Pericardium fibroblast (primary cell): Measurements from ENCODE around the genes PLA2G2F, ECE1 and NBPF3.

DNA sequence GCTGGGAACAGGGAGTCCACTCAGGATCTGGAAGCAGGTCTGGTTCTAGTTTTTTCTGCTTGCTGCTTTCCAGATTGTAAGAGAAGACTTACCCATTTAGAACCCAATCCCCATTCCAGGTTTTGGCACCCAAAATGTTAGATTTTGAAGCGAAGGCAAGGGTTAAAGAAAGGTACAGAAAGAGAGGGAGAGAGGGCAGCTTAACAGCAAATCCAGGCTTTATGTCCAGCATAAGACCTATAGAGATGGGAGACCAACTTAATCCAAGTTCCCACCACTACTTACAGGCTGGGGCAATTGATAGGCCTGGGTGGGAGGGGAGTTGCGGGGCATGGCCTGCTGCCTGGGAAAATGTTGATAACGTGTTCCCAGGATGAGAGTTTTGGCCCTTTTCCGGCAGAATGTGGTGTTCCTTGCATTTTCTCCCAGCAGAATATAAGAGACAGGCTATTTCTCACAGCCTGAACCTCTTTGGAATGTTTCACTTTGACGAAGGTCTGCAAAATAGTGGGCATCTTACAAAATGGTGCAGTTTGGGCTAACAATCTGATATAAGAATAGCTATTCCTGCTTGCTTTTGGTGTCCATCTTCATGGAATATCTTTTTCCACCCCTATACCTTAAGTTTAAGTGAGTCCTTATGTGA lies 34.9 kb upstream of the PLA2G5 start:
- RAMPAGE, long total RNA: no peak

- RAMPAGE, long total RNA: no peak
Measured at GRCh38 chr1:20139055-20139448, at the start of gene PLA2G2F. Gene PLA2G2F (plus strand): TSS chr1:20139323.

DNA sequence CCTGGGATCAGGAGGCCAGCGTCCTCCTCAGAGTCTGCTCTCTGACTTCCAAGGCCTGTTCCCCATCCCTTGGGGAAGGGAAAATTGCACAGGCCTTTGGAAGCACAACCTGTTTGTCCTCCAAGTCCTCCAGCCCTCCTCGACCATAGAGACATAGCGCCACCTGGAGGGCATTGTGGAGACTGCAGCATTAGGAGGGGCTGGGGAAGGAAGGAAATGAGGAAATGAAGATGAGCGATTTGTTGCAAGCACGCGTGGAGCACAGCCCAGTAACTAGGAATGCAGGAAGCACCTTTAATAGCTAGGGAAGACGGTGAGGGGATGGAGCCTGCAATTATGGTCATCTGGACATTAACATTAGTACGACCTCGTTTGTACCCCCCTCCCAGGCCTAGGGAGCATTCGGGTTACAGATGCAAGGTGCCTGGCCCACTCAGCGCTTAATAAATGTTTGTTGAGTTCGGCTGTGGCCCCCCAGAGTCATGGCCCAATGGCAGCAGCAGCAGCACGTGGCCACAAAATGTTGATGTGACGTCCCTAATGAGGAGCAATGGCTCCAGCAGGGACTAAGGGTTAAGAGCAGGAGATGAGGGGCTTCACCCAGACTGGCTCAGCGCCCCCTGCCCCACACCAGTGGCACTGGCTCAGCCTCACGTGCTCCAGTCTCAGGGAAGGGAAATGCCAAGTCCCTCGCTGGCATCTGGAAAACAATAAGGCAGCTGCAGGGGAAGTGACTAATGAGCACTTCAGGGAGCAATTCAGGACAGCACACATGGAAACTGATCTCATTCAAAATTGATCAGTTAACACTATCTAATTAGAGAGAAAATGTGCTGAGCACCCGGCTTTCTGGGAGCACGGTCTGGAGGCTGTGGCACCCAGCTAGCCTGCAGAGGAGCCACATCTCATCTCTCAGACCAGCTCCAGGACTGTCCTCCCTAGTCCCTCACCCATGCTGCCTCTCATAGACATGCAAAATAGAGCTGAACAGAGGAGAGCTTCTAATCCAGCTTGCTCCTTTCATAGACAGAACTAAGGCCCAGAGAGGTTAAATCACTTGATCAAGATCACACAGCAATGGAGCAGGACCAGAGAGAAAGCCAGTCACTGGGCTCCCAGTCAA lies 8.2 kb upstream of the CAMK2N1 start:
- RAMPAGE, long total RNA: no peak

GRCh38 chr1:20601146-20601882 lies 12.4 kb downstream of the CDA start:
- RAMPAGE, long total RNA: no peak

DNA sequence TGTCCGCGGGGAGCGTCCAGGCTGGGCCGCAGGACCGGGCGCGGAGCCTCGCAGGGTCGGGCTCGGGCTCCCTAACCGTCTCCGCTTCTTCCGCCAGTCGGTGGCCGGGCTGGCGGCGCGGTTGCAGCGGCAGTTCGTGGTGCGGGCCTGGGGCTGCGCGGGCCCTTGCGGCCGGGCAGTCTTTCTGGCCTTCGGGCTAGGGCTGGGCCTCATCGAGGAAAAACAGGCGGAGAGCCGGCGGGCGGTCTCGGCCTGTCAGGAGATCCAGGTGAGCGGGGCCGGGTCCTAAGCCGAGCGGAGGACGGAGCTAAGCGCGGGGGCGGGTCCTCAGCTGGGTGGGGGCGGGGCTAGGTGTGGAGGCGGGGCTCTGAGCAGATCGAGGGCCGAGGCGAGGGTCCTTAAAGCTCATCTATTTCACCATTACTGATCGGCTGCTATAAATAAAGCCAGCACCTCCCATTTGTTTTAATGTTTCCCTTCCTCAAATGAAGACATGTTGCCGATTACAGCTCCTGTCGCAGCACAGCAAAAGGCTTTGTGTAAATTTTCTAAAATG lies 488 bp downstream of the PINK1 start:
- RAMPAGE, long total RNA: no peak

DNA sequence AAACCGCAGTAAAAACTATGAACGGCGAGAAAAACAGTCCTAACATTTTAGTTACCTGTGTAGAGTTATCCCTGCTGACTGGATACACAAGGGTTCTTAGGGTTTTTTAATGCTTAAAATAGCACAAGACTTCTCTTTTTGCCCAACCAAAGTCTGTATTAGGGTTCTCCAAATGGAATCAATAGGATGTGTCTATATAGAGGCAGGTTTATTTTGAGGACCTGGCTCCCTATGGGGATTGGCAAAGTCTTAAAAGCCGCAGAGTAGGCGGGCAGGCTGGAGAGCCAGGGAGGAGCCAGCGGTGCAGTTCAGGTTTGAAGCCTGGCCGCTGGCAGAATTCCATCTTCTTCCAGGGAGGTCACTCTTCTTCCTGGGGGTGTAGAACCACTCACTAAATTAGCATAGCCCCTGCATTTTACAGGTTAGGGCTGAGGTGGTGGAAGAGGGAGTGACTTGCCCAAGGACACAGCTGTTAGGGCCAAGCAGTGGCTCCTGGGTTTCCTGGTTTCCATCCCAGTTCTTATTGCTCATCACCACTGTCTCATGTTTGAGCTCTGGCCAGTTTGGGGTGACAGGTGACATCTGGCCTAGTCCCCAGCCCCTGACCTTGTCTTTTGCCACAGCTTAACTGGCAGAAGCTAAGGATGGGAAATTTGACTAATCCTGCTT lies 1.3 kb downstream of the PINK1 start:
- RAMPAGE, long total RNA: no peak

DNA sequence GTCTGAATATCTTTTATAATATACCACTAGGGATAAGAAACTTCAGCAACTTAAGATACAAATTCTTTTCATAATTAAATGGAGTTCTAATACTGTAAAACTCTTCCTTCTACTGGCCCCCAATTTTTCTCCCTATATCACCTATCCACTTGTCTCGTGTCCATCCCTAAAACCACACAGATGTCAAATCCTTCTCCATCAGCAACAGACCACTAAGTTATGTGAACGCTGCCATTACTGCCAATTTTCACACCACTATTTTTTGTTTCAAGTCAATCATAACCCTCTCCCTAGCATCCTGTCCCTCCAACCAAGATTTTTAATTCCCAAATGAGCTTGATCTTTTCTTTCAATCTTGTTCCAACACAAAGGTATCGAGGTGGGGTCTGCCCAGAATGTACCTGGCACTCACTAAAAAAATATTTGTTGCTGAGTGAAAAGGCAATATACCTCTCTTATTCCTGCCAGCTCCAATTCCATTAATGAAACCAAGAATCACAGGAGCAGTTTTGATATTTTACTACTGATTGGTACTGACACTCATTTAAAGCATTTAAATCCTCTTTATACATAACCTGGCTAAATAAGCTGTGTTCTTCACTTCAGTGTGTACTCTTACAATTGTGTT lies 190.8 kb downstream of the EIF4G3 start:
- RAMPAGE, long total RNA: no peak

- RAMPAGE, long total RNA: no peak
Measured at GRCh38 chr1:21069483-21069861, 107.2 kb downstream of the EIF4G3 start.

- RAMPAGE, long total RNA: no peak
Measured at GRCh38 chr1:21175343-21175649, 1.4 kb downstream of the EIF4G3 start.

- RAMPAGE, long total RNA: no peak
Measured at GRCh38 chr1:21278227-21278824, 11.9 kb downstream of the ECE1 start.

- RAMPAGE, long total RNA: no peak
Measured at GRCh38 chr1:21289408-21290594, at the start of gene ECE1. Gene ECE1 (minus strand): TSS chr1:21290463.

DNA sequence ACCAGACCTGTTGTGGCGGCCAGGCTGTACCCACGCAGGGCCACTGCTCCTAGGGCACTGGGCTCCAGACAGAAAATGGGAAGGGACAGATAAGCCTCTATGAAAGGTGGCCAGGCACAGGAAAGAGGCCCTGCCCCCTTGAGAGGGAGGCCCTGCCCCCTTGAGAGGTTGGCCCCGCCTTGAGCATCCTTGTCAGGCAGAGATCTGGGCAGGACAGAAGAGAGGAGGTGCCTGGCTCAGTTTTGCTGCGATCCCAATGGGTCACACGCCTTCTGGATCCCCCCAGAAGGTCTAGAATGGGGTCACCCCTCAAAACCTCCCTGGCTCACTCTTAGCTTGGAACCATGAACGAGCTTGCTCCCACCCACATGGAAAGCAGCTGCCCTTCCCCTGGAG lies 17.4 kb upstream of the ECE1 start:
- RAMPAGE, long total RNA: no peak

- RAMPAGE, long total RNA: no peak
Measured at GRCh38 chr1:21320041-21320846, 30.0 kb upstream of the ECE1 start.

GRCh38 chr1:21329014-21330149 lies 39.1 kb upstream of the ECE1 start:
- RAMPAGE, long total RNA: no peak

- RAMPAGE, long total RNA: no peak
Measured at GRCh38 chr1:21439709-21440625, at the start of gene NBPF3. Gene NBPF3 (plus strand): TSS chr1:21440137.

- RAMPAGE, long total RNA: no peak
Measured at GRCh38 chr1:21510139-21510514, 904 bp downstream of the ALPL start.

DNA sequence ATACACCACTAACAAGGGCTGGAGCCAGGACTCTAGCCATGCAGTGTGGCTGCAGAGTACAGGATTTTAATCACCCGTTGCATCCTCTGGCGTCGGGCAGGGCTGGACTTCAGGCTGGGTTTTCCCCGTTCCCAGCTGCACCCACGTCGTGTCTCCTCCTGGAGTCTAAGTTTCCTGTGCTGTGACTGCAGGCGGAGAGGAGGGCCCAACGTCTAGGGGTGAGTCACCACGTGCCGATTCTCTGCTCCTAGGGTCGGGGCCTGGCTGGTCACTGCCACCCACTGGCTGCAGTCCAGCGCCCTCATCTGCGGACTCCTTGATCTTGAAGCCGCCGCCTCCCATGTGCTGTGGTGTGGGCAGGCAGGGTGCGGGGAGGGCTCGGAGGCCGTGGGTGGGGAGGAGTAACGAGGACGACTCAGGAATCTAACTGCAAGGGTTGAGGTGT lies 77.7 kb downstream of the ALPL start:
- RAMPAGE, long total RNA: no peak

GRCh38 chr1:21608765-21609181 lies 60.4 kb downstream of the RAP1GAP start:
- RAMPAGE, long total RNA: no peak

- RAMPAGE, long total RNA: no peak
Measured at GRCh38 chr1:21687476-21688200, 18.5 kb upstream of the RAP1GAP start.

- RAMPAGE, long total RNA: no peak
Measured at GRCh38 chr1:21783366-21784517, 793 bp upstream of the USP48 start.